Placental epithelial cell (primary cell): ENCODE measurements around a stretch of chr6.

DNA sequence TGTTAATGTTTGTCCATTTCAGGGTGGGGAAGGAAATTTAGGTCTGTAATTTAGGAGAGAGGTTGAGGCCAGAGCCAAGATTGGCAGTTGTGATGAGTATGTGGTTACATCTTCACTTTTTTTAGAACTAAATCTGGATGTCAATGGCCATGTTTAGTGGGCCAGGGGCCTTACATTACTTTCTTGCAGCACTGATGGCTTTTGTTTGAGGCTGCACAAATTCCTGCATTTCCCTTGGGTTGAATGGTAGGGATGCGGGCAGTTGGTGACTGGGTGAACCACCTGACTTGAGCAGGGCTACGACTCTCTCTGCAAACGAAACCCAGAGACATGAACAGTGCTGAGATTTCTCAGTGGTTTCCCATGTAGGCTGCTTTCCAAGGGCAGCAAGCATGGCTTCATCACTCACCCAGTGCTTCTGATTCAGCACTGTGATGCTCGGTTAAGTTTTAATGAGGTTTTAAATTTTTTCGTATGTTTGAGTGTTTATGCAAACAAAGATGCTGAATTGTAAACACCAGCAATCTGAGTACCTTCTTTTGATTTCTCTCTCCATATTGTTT is 127.1 kb downstream of the MTHFD1L start:
- CAGE, long polyA plus RNA = no peak

DNA sequence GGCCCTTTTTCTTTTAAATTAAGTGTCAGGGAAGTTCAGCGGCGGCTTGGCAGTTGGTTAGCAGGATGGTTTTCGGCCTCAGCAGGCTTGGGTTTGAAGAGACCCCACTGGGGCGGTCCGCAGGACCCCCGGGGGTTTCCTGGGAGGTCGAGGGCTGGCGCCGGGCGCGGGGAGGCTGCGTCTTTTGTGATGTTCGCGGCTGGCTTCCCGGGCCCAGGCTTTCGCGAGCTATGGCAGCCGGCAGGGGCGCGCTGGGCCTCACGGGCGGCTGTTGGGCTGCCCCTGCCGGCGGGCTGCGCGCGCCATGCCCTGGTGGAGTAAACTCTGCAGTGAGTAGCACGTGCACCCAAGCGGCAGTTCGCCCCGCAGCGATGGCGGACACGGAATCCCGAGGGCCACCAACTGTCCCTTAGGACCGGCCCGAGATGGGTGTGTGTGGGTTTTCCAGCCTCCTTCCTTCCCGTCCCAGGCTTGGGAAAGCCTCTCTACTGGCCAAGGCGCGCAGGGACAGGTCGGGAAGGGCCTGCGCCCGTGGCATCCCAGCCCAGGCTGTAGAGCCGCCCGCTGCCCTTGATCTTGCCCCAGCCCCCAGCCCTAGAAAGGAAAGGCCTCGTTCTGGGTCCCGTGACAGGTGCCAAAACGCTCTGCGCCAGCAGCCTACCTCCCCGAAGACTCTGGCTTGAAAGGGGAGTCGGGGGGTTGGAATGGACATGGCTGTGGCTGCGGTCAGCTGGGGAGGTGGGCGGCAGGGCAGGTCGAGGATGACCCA is 49.8 kb downstream of the ZBTB2 start:
- CAGE, long polyA plus RNA = no peak

DNA sequence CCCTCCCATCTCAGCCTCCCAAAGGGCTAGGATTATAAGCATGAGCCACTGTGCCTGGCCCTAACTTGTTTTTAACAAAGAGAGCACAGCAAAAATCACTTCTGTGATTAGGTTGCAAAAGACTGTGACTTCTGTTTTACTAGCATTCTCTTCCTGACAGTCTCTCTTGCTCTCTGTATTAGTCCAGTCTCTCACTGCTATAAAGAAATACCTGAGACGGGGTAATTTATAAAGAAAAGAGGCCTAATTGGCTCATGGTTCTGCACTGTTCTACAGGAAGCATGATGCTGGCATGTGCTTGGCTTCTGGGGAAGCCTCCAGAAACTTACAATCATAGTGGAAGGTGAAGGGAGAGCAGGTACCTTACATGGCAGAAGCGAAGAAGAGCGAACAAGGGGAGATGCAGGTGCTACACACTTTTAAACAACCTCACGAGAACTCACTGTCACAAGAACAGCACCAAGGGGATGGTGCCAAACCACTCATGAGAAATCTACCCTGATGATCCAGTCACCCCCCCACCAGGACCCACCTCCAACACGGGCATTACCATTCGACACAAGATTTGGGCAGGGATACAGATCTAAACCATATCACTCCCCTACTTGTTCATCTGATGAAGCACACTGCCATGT is 21.2 kb upstream of the ZBTB2 start:
- CAGE, long polyA plus RNA = no peak

- CAGE, long polyA plus RNA = no peak
Measured at GRCh38 chr6:151453148-151453447, 832 bp downstream of the ARMT1 start.

DNA sequence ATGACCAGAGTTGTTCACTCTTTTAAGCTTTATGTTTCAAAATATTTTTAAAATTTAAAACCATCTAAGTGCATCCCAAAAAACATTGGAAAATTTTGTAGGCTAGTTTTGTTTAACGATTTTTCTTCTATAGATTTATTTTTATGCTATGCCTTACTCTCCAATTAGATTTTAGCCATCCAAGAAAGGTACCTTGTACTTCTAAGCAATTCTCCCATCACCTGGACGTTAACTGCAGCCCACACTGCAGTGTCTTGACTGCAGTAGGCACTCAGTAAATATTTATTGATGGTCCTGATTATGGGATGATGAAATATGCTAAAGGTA is 149.6 kb upstream of the ESR1 start:
- CAGE, long polyA plus RNA = no peak

- CAGE, long polyA plus RNA = no peak
Measured at GRCh38 chr6:151675773-151676272, 131.7 kb upstream of the ESR1 start.

GRCh38 chr6:152268045-152268517 is 369.1 kb downstream of the SYNE1 start:
- CAGE, long polyA plus RNA = no peak

GRCh38 chr6:152277684-152278470 is 359.3 kb downstream of the SYNE1 start:
- CAGE, long polyA plus RNA = no peak

GRCh38 chr6:152300299-152300922 is 336.8 kb downstream of the SYNE1 start:
- CAGE, long polyA plus RNA = no peak

DNA sequence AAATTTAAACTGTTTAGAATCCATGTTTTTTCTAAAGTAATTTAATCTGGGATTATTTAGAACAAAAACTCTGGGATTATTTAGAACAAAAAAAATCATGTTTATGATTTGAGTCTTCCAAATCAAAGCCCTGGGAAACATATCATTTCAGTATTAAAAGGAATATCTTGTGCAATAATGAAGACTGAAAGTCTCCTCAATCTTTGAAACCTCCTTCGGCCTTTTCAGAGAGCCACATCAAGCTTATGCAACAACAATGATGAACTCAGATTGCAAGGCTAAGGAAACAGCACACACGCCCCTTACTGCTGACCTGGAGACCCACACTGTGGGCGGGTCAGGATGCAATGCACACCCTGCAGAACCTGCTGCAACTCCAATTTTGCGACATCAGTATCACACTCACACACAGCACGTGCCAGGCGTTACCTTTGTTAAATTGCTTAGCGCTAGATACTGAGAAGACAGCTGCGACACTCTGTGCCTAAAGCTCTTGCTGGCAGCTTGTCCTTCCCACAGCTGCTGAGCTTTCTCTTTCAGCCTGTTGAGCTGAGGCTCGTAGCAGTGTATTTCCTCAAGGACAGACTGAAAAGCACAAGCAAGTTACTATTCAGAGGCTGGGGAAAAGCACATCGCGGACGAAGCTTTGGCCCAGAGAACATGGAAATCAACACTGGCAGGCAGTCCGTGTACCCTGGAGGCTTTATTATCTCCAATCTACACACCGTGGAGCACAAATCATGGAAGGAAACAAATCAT is 268.4 kb downstream of the SYNE1 start:
- CAGE, long polyA plus RNA = no peak

DNA sequence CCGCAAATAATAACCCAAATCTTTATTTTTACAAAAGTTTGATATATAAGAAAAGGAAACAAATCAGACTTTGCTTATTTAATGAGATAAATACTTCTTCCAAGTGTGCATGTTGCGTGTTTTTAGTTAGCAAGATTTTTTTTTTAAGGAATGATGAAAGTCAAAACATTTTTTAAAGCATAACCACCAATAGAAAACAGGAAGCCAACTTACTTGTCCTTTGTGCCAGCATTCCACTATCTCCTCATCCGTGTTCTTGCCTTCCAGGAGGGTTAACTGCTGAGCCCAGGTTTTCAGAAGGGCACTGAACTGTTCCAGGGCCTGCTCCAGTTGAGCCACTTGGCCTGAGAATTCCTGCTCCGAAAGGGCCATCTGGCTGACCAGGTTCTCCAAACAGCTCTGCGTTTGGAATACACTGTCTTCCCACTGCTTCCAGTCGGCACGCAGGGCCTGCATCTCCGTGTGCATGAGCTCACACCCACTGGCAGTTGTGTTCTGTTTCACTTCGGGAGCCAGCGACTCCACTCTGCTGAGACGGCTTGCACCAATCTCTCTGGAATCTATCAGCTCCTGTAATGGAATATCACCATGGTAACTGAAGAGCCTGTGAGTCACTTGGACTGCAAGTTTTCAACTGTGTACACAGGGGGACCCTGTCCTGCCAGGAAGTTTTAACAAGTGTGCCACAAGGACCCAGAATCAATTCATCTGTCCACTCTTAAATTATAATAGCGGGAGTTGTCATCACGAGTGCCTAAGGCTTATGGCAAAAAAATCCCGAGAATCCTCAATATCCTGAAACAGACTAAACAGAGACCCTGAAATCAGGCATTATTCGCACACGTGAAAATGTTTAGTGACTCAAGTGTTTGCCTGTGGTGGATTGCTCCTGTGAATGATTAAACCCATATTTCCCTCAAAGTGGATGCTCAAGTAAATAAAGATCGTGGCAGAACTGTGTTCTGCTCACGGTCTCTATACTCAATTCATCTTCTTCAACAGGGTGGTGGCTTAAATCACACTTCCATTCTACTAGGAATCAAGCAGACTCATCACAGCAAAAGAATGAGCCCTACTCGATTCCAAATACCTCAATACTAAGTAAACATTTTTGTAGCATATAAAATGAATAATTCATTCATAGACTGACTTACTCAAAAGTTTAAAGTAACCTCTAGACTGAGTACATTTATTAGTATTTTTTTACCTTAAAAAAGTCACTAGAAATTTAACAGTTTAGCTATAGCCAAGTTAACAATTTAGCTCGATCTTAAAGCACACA is 255.9 kb downstream of the SYNE1 start:
- CAGE, long polyA plus RNA = no peak

GRCh38 chr6:152700445-152700762 is 2.7 kb downstream of the MYCT1 start:
- CAGE, long polyA plus RNA = no peak

DNA sequence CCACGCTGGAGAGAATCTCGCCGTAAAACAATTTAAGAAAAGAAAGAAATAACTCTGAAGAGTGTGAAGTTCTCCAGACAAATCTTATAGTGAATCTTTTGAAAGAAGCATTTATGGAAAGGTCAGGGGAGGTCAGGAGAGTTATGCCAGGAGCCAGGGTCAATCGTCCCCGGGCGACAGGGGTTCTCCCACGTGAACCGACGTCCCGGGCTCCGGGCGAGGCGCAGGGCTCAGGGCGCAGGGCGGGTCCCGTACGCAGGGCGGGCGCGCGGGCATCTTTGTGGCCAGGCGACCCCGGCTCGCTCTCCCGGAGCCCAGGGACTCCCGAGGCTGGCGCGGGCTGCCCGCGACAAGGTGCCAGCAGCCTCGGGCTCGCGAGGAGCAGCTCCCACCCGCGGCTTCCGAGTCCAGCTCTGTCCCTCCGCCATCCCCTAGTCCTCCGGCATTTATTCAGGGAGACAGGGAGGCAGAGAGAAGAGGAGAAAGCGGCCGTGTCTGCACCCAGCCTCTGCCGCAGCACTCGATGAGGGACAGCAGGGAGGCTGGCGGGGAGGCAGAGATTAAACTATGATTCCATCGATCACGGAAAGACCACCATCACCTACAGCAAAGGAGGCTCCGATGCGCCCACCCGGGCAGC is 1.3 kb downstream of the RGS17 start:
- CAGE, long polyA plus RNA = no peak

DNA sequence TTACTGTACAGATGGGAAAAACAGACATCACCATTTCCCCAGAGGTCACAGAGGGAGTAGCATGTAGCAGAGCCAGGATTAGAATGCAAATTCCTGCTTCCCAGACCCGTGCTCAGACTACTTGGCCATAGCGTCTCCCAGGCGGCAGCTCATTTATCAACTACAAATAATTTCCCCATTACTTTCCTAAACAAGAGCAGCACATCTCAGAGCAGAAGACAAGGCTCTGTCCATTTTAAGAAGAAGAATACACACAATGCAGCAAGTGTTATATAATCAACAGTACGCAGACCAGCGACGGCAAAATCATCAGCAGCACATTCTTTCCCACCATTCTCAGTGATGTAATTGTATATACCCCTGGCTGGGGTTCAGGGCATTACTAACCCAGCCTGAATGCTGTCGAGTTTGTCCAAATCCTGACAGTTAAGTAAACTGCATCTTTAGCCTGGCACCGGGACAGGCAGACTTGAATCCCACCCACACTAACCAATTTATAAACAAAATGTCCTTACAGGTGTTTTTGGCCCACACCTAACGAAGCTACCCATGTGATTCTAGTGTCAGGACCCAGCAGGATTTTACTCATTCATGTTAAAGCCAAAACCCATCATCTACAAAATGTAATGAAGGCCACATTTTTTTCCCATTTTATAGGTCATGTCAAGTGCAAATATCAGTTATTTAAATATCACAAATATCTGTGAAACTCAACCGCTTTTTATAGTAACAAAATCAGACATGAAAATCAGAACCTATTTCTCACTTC is 61.8 kb downstream of the CNKSR3 start:
- CAGE, long polyA plus RNA = no peak

DNA sequence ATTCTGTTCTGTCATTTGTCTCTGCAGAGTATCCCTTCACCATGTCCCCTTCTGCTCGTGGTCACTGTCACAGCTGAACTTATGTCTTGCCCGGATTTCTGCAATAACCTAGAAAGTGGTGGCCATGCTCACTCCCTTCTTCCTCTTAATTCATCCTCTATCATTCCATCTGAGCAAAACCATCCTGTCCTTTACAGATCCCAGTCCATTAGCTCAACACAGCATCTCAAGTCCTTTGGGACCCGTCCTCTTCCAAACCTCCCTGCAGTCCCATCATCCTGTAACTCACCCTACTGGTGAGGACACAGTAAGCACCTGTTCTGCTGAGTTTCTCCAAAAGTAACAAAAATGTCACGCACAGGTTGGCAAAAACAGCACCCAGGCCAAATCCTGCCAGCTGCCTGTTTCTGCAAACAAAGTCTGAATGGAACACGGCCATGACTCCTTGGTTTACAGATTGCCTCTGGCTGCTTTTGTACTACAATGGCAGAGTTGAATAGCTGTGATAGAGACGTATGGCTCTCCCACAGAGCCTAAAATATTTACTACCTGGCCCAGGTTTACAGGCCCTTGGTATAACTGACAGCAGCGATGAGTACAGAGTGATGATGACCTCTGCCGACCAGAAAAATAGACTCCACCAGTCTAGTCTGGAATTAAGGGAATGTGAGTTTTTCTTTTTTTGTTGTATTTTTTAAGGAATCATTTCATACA is 52.7 kb downstream of the CNKSR3 start:
- CAGE, long polyA plus RNA = no peak

DNA sequence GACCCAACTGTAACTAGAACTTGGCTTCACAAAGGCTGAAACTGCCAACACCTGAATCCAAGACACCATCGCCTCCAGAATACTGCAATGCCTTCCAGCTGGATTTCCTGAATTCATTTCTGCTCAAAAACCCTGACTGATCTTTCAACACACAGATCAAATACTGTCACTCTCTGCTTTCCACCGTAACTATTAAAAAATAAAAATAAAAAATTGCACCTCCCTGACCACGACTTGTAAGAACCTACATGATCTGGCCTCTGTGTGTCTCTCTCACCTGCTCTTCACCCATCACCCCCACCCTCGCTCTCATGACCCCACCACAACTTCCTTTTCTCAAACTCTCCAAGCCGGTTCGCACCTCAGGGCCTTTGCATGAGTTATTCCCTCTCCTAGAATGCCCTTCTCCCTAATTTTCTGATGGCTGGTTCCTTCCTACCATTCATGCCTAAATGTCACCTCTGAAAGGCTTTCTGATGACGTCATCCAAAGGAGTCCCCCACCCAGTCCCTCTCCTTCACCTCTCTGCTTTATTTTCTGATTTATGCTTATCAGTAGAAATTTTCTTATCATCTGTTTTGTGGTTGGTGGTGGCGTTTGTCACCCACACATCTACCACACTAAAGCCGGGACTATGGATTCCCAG is 9.2 kb downstream of the CNKSR3 start:
- CAGE, long polyA plus RNA = no peak

- CAGE, long polyA plus RNA = no peak
Measured at GRCh38 chr6:154507247-154507928, 3.1 kb downstream of the CNKSR3 start.

DNA sequence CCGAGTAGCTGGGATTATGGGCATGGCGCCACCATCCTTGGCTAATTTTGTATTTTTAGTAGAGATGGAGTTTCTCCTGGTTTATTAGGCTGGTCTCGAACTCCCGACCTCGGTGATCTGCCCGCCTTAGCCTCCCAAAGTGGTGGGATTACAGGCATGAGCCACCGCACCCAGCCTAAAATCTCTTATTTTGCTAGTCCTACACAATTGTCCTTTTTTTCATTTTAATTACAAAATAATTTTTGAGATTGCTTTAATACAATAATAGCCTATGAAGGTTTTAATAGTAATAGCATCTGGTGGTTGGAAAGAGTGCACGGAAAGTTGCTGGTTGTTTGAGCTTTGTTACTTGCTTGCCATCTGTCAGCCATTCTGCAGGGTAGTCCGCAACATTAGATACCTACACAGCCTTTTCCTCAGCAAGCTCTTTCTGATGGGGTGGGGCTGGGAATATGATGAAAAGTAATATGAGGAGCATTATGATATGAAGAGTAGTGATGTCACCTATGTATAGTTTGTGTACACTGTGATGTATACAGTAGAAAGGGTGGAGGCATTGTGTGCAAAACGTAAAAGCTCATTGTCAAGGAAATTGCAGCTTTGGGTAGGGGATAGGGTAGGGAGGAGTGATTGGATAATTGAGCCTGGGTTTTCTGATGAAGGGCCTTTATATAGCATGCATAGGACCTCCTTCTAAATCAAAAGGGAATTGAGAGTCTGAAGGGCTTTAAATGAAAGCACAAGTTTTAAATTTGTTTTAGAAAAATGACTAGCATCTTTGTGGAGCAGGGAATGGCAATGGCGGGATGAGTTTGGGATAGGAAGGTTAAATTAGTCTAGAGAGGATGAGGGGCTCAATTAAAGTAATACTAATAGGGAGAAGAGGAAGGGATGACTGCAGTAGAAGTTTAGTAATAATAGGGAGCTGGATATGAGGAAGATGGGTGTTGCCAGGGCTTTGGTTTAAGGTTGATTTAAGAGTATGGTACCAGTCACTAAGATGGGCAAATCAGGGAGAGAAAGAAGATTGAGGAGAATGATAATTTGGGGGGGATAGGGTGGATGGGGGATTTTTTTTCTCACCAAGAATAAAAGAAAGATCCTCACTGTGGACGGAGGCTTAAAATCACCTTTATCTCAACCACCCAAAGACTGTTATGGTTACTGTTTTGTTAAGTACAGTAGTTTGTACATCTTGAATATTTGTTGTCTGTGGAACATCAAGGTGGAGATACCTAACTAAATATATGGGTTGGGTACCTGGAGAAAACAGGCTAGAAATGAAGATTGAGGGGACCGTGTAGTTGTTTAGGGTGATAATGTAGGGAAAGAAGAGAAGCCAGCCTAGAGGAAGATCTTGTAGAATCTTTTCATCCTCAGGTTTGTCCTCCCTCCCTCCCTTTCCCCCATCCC is 16.4 kb downstream of the SCAF8 start:
- CAGE, long polyA plus RNA = no peak

DNA sequence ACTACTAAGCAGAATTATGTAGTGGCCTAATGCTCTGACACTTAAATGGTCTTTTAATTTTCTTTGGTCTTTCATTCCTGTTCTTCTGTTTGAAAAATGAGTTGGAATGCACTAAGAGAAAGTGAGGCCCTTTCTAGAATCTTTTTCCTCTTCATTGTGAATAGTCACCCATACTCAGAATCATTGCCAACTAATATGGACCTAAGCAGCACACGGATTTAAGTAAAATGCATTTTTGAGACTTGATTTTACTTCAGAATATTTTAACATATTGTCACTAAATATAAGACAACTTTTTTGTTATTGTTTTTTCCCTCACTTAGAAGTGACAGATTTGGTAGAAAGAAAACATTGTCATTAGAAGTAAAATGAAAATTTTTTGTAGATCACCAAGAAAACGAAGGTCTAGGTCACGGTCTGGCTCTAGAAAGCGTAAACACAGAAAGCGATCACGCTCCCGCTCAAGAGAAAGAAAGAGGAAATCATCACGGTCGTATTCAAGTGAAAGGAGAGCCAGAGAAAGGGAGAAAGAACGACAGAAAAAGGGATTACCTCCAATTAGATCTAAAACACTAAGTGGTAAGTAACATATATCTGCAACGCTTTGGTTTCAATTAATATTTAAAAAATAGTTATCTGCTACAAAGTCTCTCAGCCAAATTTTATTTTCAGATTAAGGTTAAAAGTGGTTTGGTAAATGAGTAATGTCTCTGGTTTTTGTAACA is 76.6 kb downstream of the SCAF8 start:
- CAGE, long polyA plus RNA = no peak

DNA sequence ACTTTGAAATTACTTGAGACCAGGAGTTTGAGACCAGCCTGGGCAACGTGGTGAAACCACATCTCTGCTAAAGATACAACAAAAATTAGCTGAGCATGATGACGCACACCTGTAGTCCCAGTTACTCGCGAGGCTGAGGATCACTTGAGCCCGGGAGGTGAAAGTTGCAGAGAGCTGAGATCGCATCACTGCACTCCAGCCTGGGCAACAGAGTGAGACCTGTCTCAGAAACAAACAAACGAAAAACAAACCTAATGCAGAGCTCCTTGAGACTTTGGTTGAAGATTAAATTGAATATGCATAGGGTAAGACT is 80.8 kb downstream of the SCAF8 start:
- CAGE, long polyA plus RNA = no peak